Monocyte (primary cell): ENCODE measurements around the genes XRRA1 and TPBGL.

DNA sequence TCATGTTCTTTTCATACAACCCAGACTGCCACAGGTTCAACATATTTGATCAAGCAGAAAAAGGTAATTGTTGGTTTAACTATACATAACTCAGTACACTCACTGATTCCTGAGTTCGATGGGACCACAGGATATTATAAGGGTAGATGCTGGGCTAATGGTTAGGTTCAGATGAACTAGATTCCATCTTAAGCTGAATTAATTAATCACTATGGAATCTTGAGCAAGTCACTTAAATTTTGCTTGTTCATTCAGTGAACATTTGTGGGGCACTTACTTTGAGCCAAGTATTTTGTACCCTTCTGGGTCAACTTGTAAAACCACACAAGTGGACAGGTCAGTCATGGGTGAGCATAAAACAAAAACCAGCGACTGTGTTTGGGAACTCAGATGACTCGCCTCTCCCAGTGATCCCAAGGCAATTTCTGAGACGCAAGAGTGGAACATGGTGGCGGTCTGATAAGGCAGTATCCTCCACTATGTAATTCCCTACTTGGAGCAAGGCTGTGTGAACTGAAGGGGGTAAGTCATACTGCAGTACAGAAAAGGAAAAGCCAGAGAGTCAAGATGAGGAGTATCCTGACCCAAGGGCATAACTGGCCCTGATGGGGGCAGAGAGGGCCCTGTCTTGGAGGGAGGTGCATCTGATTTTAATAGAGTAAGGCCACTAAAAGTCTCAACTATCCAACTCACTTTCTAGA is 88.9 kb downstream of the XRRA1 start:
- PRO-cap, 2 experiments: no peak in any of the 2 experiments

DNA sequence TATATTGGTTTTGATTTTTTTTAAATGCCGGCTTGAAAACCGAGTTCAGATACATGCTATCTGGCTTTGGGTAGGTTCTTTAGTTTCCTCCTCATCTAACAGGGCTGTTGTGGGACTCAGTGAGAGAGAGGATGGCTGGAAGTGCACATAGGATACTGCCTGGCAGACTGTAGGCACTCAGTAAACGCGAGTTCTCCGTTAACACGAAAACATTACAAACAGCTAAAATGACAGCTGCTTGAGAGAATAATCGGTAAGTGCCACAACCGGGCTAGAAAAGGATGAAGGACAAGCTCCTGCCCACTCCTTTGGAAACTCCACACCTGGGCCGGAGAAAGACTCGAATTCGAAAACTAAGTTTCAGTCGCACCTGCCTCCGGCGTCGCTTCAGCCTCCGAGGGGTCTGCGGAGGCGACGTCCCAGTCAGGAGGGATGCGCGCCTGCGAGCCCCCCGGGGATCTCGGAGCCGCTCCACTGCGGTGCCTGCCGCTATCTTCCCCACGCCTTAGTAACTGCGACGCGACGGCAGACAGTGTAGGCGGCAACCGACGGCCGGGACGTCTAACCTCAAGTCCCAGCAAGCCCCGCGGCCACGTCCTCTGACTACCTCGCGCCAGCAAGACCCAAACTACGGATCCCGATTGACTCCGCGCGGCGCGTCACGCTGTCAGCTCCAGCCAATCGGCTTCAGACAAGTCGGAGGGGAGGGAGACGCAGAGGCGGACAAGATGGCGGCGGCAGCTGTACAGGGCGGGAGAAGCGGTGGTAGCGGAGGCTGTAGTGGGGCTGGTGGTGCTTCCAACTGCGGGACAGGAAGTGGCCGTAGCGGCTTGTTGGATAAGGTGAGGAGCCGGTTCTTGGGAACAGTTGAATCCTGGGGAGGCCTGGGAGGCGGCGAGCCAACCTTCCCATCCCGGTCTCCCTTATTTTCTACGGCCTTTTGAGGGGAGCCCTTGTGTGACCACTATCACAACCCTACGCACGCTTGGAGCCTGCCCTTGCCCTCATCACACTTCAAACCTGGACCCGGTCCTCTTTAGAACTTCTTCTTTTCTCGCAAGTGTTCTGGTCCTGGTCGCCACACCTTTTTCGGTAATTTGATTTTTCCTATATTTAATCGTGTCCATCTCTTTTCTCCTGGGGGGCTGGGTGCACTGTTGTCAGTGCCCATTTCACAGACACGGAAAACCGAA is at the start of gene XRRA1:
Gene XRRA1 (minus strand): TSS at position 534 of the 1,193 bp plus-strand sequence.
- PRO-cap, 2 experiments: peak in 2 of 2 experiments; most common plus-strand start position 119 of the sequence (in 2); most common minus-strand start position 507 of the sequence (in 2)

GRCh38 chr11:75149728-75150506 is 990 bp upstream of the SLCO2B1 start:
- PRO-cap, 2 experiments: no peak in any of the 2 experiments

GRCh38 chr11:75164287-75164757 is 13.4 kb downstream of the SLCO2B1 start:
- PRO-cap, 2 experiments: no peak in any of the 2 experiments

DNA sequence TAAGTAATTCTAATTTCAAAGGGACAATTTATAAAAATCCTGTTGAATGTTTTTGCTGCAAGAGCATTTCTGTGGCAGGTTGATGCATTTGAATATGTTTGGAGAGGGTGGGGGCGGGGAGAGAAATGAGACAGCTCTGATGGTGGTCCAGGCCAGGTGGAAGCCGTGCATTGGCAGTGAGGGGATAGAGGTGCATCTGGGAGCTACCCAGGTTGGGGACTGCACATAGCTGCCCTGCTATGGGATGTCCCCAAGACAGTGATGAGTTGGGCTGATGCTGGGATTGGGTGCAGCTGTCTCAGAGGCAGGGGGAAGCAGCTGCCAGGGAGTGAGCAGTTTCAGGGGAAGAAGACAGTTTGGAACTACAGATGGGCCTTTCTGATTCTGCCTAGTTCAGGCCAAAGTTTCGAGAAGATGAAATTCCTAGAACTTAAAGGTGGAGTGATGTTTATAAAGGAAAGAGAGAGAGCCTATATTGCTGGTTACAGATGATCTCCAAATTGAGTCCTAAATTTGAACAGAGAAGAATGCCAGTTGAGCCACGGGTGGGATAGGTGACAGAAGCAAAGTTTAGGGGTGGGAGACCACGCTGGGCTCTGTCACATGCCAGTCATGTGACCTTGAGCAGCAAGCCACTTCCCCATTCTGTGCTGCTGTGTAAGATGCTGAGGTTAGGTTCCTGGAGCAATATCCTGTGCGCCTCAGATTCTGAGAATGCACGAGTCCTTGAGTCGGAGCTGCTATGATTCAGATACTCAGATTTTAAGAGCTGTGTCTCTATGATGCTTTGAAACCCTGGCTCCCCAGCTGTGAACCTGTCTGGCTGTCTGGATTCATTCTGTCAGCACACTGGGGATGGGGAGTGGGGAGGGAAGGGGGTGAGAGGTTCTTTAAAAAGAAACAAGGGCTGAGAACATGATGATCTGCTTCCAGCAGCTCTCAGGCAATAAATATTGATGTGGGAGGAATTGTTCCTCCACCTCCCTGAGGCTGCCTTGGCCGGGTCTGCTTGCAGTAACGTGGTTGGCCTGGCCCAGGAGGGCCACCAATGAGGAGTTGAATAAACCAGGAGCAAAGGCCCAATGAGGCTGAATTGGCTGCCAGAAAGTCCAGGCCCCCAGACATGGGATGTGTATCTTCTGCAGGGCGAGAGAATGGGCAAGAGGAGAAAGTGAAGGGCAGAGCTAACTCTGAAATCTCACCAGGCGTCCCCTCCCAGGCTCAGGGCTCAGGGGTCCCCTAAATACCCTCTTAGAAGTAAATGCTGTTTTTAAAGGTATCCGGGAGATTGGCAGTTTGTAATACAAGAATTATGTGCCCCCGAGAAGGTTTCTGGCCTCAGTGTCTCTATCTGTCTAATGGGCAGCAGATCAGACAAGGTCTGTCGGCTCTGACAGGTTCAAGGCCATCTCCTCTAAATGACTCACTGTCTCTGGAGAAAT is 23.9 kb downstream of the SLCO2B1 start:
- PRO-cap, 2 experiments: no peak in any of the 2 experiments

GRCh38 chr11:75240353-75240898 is at the start of gene TPBGL:
TPBGL (plus strand) TSS chr11:75240774.
- PRO-cap, 2 experiments: no peak in any of the 2 experiments

DNA sequence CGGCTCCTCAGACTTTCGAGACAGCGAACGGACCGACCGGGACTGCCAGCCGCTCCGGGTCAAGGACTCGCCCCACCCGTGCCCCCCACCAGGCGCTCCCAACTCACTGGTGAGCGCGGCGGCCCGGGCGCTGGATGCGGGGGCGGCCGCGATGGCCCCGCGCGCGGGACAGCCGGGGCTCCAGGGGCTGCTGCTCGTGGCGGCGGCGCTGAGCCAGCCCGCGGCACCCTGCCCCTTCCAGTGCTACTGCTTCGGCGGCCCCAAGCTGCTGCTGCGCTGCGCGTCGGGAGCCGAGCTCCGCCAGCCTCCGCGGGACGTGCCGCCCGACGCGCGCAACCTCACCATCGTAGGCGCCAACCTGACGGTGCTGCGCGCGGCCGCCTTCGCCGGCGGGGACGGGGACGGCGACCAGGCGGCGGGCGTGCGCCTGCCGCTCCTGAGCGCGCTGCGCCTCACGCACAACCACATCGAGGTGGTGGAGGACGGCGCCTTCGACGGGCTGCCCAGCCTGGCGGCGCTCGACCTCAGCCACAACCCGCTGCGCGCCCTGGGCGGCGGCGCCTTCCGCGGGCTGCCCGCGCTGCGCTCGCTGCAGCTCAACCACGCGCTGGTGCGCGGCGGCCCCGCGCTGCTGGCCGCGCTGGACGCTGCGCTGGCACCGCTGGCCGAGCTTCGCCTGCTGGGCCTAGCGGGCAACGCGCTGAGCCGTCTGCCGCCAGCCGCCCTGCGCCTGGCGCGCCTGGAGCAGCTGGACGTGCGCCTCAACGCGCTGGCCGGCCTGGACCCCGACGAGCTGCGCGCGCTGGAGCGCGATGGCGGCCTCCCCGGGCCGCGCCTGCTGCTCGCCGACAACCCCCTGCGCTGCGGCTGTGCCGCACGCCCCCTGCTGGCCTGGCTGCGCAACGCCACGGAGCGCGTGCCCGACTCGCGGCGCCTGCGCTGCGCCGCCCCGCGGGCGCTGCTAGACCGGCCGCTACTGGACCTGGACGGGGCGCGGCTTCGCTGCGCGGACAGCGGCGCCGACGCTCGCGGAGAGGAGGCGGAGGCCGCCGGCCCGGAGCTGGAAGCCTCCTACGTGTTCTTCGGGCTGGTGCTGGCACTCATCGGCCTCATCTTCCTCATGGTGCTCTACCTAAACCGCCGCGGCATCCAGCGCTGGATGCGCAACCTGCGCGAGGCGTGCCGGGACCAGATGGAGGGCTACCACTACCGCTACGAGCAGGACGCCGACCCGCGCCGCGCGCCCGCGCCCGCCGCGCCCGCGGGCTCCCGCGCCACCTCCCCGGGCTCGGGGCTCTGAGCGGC is 777 bp downstream of the TPBGL start:
- PRO-cap, 2 experiments: no peak in any of the 2 experiments

DNA sequence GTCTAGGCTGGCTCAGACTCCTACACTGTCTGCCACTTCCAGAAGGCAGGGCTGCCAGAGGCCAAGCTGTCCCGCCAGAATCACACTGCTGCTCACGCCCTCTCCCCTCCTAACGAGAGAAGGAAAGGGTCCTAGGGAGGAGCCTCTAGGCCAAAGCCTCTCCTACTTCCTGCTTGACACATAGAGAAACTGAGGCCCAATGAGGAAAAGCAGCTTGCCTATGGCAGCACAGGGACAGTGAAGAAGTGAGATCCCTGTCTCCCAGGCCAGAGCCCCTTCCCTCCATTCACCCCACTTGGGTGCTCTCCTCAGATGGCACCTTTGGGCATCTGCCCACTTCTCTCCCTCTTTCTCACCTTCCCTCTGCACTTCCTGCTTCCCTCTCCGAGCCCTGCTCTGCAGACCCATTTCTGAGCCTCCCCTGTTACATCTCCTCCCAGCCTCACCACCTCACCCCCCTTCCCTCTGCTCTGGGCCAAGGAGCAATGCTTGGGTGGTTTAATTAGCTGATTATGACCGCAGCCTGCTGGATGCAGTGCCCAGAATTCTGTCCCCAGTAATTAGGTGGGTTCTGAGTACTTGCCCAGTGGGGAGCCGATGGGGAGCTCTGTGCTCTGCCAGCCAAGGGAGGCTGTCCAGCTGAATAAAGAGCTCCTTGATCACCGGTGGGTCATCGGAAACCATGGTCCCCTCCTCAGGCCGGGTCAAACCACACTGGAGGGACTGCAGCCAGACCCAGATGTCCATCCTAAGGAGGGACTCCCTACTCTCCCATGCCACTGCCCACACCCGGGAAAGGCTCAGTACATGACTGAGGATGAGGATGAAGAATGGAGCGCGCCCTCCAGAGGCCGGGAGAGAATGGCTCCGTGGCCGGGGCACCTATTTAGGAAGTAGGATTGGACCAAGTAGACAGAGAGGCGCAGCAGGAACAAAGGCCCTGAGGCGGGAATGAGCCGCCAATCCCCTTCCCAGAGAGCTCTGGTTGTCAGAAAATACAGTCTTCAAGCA is 9.3 kb downstream of the ARRB1 start:
- PRO-cap, 2 experiments: no peak in any of the 2 experiments

DNA sequence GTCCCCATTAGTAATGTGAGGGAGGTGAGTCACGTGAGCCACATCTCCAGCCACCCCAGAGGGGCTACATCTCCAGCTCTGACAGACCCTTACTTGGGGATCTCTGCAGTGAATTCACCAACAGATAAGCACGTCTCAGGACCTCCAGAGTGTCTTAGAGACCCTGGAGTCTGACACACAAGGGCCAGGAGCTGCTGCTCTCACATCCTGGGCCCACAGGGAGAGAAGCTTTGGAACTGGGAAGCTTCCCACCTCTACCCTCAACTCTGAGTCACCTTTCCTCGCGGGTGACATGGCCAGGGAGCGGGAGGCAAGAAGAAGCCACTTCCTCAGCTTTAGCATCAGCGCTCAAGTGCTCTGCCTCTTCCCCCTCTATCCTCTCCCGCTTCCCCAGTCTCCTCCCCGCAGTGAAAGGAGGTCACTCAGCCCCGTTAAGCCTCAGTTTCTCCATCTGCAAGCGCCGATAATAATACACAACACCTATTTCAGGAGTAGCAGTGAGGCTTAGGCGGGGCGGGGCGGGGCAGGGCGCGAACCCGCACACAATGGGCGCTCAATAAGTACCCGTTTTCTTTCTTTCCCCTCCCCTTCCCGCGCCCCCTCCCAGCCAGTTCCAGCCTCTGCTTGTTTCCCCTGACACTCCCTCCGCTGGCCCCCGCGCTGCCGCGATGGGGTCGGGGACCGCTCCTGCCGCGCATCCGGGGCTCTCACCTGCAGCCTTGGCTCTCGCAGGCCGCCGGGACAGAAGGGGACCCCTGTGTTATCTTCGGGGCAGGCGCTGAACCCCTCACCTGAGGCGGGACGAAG is 1.0 kb downstream of the GDPD5 start:
- PRO-cap, 2 experiments: no peak in any of the 2 experiments

GRCh38 chr11:75582812-75583111 is 20.7 kb downstream of the SERPINH1 start:
- PRO-cap, 2 experiments: peak in 1 of 2 experiments; most common plus-strand start chr11:75583051 (in 1)

DNA sequence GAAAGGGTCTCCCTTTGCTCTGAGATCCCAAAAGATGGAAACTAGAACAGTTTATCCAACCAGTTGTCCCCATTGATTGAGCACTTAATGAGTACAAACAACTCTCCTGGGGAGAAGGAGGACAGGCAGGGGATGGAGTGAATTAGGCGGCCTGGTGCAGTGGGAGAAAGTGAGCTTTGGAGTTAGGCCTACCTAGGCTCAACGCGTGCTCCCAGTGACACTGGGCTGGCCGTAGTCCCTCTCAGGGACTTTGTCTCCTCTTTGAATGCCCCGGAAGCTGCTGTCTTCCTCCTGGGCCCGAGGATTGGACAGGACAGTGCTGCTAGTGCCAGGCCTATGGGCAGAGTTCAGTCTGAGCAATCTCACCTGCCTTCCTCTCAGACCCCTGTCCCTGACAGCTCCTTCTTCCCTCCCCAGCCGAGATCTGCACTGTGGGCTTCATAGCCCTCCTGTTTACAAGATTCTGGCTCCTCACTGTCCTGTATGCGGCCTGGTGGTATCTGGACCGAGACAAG is 2.0 kb downstream of the MOGAT2 start:
- PRO-cap, 2 experiments: no peak in any of the 2 experiments

GRCh38 chr11:75782465-75783002 is 14.0 kb downstream of the DGAT2 start:
- PRO-cap, 2 experiments: no peak in any of the 2 experiments

DNA sequence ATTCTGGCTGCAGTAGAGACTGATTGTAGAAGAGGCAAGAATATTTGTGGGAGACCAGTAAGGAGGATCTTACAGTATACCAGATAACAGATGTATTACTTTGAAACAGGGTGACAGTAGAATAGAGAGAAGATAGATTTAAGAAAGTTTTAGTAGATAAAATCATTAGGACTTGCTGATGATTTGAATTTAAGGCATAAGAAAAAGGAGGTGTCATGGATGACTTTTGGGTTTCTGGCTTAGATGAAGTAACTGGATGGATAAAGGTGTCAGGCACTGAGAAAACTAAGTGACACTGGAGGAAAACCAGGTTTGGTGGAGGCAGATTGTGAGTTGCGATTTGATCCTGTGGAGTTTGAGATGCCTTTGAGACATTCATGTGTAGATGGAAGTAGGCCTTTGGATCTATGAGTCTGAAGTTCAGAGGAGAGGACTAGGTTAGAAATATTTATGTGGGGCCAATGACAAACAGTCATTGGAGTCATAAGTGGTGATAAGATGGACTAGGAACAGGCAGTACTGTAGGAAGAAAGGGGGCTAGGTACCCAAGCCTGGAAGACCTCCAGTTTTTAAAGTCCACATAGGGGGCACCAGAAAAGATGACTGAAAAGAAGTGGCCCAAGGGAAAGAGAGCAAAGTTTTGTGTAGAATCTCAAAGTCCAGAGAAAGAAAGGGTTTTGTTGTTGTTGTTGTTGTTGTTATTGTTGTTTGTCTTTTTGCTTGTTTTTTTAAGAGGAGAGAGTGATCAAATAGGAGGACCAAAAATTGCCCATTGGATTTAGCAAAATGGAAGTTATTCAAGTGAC is 75.4 kb downstream of the UVRAG start:
- PRO-cap, 2 experiments: no peak in any of the 2 experiments

GRCh38 chr11:76071584-76072312 is 134.6 kb downstream of the WNT11 start:
- PRO-cap, 2 experiments: no peak in any of the 2 experiments

DNA sequence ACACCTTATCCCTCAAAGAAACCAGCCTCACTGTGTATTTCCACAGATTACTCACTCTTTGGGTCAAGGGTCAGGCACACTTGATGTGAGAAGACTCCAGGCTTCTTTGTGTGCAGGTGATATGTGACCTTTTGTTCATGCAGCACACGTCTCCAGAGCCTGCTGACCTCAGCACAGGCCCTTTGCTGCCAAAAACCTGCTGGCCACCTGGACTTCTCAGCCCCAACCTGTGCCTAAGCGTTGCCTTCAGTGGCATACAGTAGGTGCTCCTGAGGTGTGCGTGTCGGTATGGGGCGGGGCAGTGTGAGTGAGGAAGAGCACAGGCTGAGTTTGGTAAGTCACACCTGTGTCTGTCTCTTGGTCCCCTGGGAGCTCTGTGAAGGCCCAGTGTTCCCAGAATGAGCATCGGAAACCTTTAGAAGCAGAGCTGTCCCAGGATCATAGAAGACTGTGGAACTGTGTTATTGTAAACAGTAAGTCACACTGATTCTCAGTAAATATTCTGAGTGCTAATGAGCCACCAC is 58.0 kb downstream of the WNT11 start:
- PRO-cap, 2 experiments: no peak in any of the 2 experiments

- PRO-cap, 2 experiments: peak in 2 of 2 experiments; most common plus-strand start chr11:76445881 (in 1); most common minus-strand start chr11:76445769 (in 1)
Measured at GRCh38 chr11:76445321-76446154, 720 bp downstream of the EMSY start.

DNA sequence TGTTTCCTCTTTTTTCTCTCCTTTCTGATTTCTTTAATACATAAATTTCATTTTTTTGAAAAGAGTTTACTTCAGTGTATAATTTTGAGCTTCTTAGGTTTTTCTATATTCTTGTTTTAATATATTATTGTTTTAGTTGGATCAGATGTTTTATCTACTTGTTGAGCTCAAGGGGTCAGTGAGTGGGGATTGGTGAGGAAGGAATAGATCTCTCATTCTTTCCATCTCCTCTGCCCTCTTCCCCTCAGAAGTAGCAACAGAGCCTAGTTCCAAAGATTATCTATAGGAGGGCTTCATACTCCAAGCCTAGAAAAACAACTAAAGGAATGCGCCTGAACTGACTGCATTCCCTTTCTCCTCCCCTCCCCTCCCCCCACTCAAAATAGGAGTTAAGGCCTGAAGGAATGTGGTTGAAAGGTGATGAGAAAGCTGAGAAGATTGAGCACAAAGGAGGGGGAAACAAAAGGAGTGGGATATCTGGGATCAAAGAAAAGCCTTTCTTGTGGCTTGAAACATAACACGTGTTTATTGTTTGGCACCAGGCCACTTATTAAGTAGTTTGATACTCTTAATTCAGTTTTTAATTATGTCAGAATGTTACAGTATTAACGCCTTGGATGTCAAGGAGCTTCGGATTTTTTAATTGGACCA is 10.5 kb downstream of the EMSY start:
- PRO-cap, 2 experiments: no peak in any of the 2 experiments

DNA sequence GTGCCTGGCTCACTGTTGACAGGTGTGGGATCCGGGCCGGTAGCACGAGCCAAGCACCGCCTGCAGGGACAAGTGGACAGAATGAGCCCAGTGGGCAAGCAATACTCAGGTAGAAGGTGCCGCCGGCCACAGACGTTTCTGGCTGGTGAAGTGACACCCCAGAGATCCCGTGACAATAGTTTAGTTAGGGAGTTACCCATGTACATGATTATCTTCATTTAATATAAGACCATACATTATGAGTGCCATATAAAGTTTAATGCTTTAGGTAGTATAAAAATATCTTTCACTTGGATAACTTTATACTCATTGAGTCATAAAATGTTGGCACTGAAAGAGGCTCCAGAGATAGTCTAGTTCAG is 49.3 kb downstream of the EMSY start:
- PRO-cap, 2 experiments: no peak in any of the 2 experiments

DNA sequence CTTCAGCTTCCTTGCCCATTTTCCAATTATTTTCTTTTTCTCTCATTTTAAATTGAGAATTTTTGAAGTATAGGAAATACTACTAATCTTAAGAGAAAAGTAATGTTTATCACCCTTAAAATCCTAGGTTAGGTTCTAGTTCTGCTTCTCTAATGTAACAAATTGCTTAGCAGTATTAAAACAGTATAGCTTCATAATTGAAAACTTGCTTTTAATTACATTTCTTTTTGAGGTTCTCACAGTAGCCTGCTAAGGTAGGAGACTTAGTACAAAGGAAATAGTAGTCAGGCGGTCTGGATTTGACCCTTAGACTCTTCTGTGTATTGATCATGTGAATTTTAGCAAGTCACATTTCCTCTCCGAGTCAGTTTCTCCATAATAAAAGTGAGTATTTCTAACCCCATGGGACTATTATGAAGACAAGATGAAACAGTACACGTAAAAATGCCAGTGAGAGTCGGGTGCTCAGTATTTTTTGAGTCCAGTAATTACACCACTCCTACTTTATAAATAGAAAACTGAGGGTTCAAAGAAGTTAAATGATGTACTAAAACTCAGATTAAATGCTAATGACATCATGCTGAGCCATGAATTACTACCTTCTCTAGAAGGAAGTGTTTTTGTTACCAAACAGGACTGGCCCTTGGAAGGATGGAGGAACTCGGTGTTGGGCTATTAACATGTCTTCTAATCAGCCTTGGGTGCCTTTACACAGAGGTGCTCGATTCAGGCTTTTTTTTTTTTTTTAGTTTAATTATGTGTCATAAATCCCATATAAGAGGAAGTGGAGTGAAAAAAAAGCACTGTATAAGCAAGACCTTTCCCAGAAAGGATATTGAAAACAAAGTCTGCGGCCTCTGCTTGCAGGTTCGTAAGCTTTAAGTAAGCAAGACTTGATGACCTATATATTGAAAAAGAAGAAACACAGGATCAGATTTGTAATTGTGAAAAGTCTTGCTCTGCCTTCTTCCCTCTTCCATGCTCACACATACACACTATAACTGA is 108.9 kb downstream of the EMSY start:
- PRO-cap, 2 experiments: no peak in any of the 2 experiments

GRCh38 chr11:76604417-76604657 is 66.2 kb downstream of the LRRC32 start:
- PRO-cap, 2 experiments: no peak in any of the 2 experiments